ENCODE measurements around a stretch of chr1.

DNA sequence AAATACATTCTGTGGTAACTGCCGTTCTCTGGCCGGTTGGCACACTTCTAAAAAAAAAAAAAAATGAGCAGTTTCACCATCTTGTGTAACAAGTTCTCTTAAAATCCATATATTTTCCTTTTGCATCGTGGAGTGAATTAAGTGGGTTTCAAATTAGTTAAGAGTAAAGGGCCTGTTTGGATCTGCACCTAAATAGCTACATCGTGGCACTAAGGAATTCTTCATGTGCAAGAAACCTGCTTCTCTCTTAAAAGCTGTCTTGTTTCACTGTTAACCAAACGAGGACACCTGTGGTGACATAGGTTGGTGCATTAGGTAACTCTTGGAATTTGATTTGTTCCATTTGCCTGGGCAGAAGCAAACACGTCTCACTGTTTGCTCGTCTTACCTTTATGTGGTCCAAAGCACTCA lies 60.8 kb downstream of the PRDM2 start:
- PRO-cap, 2 experiments = no peak in any of the 2 experiments

GRCh38 chr1:13782110-13783009 lies 82.4 kb downstream of the PRDM2 start:
- PRO-cap, 2 experiments = peak in 2 of 2 experiments; most common plus-strand start chr1:13782717 (in 2)

DNA sequence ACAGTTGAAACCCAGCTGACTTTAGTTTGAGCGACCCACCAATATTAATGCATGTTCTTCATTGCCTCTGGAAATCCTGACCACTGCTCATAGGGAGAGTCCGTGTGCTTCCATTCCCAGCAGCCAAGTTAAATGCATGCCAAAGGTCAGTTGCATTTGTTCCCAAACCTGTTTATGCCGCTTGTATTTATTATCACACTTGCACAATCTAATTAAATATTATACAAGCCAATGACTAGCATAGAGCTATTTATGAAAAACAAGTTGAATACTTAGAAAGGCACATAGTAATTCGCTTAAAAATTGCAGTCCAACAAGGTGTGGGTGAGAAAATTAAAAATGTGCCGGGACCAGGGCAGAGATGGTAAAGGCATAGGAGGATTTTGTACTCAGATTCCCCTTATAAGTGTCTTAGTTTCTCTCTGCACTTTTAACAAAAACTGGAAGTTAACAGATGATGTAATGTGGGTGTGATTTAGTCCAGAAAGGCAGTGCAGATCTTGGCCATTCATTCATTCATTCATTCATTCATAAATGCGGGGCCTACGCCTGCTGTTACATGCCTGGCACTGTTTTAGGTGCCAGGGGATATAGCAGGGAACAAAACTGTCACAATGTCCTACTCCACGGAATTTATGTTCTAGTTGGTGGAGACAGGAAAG lies 99.7 kb downstream of the PRDM2 start:
- PRO-cap, 2 experiments = no peak in any of the 2 experiments

DNA sequence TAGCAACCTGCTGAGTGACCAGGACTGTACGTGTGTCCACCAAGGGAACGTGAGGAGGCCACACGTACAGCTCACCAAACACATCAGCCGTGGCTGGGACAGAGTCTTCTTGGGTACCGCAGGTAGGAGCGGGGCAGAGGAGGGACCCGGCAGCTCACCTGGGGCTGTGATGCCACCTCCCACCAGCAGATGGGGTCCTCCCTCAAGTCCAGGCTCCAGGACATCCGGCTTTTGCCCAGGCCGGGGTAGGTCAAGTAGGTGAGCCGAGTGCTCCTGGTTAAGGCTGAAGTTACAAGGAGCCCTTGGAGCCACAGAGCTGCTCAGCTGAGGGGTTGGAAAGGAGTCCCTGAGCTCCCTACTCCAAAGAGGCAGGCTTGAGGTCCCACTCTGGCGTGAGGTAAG lies 128.9 kb downstream of the PRDM2 start:
- PRO-cap, 2 experiments = no peak in any of the 2 experiments

DNA sequence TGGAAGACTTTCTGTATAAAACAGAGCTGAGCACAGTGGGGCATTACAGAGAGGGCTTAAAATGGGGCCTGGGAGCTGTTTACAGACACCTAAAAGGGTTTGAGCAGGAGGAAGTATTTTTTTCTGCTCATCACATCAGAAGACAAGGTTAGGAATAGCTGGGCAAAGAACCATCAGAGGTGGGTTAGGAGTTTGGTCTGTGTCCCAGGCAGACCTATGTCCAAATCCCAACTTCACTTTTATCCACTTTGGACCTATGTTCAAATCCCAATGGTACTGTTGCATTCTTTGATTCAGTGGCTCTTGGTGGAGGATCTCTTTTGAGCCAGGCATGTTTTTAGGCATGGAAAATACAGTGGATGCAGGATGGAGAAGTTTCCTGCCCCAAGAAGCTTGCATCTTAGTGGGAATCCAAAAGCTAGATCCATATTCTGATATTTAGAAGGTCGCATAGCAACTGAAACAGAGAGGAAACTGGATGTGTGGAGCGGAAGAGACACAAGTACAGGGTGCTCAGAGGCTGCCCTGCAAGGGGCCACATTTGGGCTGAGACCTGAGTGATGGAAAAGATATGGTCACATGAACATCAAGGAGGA lies 227.4 kb downstream of the PRDM2 start:
- PRO-cap, 2 experiments = no peak in any of the 2 experiments

DNA sequence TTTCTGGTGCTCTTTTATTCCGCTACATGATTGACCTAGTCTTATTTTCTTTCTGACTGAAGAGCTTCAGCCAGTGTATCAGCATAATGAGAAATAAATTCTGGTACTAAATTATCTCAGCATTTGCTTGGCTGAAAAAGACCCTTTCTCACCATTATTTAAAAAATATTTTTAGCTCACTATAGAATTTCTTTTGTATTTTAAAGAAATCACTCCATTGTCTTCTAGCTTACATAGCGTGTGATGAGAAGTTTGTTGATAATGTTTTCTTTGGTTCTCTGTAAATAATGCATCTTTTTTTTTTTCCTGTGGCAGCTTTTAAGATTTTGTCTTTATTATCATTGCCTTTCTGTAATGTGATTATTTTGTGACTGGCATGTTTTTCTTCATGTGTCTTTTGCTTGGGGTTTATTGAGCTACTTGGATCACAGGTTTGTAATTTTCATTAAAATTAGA lies 389.8 kb downstream of the PRDM2 start:
- PRO-cap, 2 experiments = no peak in any of the 2 experiments

DNA sequence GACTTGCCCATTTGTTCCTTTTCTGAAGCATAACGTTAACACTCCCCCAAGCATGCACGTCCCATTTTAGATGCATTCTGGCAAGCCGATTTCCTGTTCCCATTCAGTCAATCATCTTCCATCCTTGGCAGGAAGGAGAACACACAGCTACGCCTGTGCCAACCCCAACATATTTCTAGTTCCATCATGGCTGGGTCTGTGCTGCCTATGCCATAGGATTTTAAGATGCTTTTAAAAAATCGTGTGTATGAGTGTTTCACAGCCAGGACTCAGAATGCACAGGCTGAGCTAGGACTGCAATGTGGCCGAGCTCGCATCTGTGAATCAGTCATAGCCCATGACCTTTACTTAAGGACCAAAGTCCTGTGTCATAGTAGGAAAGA lies 408.7 kb downstream of the PRDM2 start:
- PRO-cap, 2 experiments = no peak in any of the 2 experiments

- PRO-cap, 2 experiments = no peak in any of the 2 experiments
Measured at GRCh38 chr1:14522285-14522751, 76.2 kb upstream of the KAZN start.

DNA sequence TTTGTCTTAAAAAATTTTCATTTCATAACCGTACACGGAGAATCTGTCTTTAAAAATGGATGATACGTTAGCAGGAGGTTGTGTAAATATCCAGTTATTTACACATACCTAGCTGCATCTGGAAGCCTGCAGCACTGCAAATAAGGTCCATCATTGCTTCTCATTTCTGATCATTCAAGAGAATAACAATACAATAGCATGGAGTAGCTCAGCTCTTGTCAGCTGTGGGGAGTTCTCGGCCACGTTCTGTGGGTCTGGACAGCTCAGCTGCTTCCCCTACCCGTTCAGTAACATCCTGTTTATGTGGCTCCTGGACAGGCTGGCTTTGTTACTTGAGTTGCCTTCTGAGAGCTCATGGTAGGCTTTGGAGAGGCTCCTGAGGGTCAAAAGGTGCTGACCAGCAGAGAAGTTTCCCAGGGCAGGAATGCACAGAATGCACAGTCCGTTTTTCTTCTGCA lies 35.9 kb downstream of the KAZN start:
- PRO-cap, 2 experiments = no peak in any of the 2 experiments

- PRO-cap, 2 experiments = no peak in any of the 2 experiments
Measured at GRCh38 chr1:14927097-14927626, 226.4 kb upstream of the TMEM51 start.

DNA sequence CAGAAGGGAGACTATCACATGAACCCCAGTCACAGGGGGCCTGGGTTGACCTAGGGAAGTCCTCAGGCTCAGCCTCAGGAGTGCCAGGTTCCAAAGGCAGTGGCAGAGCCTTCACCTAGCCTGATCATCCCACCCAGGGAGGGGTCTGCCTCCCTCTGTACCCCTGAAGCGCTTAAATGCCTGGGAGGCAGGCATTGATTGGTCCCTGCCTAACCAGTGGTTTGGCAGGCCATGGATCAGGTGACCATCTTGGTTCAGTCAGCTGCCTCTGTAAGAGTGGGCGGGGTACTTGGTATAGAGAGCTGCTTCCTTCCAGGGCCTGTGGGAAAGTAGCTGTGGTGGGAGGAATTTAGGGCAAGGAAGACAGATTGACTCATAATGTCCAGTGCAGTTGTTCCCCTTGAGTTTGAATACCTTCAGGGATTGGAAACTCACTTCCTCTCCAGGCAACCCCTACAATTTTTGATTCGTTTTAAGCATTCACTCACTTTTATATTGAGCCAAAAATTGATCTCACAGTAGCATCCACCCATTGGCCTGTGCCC lies 213.6 kb upstream of the TMEM51 start:
- PRO-cap, 2 experiments = no peak in any of the 2 experiments

- PRO-cap, 2 experiments = no peak in any of the 2 experiments
Measured at GRCh38 chr1:15007394-15008348, 145.9 kb upstream of the TMEM51 start.

DNA sequence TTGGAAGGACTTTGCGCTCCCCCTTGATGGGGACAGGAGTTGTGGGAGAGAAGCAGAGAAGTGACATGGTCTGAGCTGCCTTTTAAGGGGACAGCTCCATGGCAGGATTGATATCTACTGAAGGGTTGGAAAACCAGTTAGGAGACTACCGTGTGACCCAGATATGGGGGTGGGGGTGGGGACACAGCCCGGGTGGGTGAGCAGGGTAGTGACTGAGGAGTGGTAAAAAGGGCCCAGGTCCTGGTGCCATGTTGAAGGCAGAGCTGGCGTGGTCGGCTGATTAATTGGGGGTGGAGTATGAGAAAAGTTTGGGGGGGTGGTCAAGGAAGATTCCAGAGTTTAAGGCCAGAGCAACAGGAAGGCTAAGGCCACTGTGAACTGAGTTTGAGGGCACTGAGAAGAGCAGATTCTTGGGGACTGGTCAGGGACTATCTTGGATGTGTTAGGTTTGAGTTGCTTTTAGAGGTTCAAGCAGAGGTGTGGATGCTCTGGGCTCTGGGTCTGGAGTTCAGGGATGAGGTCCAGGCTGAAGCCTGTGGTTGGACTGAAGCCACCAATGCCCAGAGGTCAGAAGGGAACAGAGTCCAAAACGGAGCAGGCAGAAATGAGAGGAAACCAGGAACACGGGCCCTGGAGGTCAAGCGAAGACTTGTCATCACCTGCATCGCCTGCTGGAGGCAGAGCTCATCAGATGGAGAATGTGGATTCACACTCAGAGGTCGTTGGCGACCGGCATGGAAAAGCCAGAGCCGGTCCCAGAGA lies 129.8 kb upstream of the TMEM51 start:
- PRO-cap, 2 experiments = no peak in any of the 2 experiments

DNA sequence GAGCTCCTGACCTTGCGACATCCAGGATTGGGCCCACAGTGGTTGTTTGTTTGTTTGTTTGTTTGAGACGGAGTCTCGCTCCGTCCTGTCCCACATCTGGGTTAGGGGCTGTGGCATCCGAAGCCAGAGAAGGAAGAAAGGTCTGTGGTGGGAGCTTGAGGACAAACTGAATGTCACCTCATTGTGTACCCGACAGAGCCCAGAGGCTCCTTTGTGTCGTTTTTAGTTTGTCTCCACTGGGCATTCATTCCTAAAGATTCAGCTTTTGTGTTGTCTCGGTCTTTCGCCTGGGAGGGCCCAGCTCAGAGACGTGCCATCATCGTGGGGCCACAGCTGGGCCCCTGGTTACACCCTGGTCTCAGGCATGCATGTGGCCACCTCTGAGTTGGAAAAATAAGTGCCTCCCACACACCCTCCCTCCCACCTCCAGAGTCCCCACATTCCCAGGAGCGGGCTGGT lies 125.7 kb upstream of the TMEM51 start:
- PRO-cap, 2 experiments = no peak in any of the 2 experiments

DNA sequence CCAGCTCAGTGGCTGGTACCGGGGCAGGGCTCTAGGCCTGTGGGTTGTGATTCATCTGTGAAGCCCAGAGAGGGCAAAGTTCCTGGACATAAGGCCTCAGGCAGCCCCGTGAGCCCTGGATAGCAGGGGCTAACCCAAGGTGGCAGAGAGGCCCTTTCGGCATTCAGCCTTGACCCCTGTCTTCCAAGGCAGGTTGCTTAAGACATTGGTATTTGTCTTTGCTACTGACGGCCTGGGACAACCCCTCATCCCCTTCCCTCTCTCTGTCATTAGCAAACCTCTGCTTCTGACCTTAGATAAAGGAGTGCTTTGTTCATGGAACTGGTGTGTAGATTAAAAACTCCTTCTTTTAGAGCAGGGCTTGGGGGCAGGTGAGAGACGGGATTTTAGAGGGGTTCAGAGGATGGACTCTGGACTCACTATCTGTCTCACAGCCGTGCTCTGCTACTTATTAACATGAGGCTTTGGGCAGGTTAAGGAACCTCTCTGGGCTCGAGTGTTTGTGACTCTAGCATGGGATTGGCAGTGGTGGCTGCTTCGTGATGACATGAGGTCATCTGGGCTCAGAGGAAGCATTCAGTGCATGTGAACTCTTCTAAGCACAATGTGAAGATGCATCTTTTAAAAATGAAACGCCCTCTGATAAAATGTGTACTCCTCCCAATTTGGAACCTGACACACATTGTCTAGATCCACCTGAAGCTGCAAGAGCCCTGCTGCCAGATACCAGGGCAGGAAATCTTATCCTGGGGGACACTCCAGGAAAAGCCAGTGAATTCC lies 36.4 kb downstream of the TMEM51 start:
- PRO-cap, 2 experiments = no peak in any of the 2 experiments

GRCh38 chr1:15210583-15211119 lies 36.4 kb upstream of the FHAD1 start:
- PRO-cap, 2 experiments = no peak in any of the 2 experiments

GRCh38 chr1:15214311-15215697 lies 32.2 kb upstream of the FHAD1 start:
- PRO-cap, 2 experiments = no peak in any of the 2 experiments

DNA sequence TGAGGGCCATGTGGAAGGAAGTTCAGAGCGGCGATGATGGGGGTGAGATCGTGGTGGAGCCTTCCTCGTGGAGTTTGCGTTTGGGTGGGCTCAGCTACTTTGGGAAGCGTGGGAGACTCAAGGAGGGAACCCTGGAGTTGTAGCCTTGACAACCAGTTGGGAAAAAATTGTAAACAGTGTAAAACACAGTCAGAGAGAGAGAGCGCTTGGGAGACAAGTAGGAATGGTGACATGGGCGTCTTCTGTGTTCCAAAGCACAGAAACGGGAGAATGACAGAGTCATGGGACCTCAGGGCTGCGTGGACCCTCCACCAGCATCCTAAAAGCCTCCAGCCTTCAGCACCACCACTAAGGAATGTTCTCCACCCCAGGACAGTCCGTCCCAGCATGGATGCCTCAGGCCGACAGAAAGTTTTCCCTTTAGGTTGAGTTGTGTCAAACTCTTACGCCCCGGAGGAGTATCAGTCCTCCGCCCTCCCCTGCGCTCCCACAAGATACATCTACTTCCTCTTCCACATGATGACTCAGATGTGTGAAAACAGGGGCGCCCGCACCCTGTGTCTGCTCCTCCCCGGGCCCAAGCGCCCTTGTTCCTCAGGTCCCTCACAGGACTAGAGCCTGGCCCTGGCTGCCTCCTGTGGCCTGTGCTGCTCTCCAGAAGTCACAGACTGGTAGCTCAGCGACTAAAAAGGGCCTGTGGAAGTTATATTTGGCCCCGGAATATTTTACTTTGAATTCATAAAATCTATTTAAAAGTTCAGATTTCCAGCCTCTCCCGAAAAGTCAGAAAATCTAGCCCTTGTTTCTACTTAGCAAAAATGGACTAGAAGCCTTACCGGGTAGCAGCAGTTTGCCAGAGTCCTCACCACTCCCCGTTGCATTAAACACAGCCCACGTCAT lies 63.9 kb upstream of the EFHD2 start:
- PRO-cap, 2 experiments = peak in 1 of 2 experiments; most common plus-strand start position 527 of the sequence (in 1); most common minus-strand start position 502 of the sequence (in 1)

DNA sequence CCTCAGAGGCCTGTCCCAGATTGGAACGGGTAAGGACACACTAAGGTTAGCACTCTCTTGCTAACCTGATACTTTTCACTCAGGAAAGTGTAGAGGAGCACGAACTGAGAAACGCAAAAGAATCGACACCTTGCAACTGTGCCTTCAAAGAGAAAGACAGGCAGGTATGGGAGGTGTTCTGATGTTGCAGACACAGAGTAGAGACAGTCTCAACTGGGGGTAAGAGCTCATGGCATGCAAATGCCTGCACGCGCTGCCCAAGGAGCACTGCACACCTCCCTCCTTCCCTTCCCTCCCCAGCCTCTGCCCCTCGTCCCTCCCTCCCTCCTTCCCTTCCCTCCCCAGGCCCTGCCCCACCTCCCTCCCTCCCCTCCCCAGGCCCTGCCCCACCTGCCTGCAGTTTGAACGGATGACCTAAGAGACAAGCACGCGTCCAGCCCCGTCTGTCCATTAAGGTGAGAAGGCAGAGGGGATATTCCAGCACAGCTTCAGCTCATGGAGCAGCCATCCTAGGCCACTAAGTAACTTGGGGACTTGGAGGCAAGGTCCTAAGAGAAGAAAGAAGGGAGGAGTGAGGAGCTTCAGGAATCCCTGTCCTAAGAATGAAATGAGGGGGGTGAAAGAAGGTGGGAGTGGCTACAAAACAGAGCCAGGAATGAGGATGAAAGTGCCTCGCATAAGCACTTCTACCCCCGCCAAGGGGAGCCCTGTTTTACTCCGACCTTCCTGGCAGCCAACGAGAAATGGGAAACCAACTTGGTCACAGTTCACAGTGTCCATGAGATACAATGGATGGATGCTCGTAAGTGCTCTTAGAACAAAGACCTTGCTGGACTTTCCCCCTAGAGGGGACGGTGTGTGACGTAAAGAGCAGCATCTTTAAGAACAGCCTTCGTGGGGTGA lies 21.5 kb upstream of the EFHD2 start:
- PRO-cap, 2 experiments = no peak in any of the 2 experiments

DNA sequence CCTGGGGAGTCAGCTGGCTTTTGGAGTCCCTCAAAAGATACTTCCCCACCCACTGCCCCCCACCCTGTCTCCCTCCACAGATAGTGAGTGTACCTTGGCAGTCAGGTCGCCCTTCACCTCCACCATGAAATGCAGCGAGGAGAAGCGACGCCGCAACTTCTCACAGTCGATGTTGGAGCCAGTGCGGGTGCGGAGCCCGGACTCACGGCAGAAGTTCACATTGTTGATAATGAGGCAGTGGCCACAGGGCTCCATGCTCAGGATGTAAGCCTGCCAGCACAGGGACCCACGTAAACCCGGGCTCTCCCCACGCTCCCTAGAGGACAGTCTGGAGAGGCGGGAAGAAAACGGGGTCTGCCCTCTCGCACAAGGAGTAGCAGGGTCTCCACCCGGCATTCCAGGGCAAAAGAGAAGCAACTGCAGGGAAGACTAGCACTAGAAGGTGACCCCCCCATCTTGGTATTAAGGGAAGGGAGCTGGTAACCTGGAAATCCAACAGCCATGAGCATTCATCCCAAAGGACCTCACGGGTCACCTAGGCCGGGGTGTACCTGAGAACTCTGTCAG lies 17.1 kb downstream of the CASP9 start:
- PRO-cap, 2 experiments = no peak in any of the 2 experiments

Measured in cytotoxic T cell (primary cell).